Adrenal gland (tissue), 7 donors: ENCODE data around the genes XAF1 and BCL6B.

GRCh38 chr17:6476432-6476892, 32.2 kb downstream of the PIMREG start:
- PRO-cap, 3 experiments: peak in 2 of 3 experiments; most common plus-strand start chr17:6476747 (in 2); most common minus-strand start chr17:6476513 (in 1)
- RAMPAGE, long total RNA, 4 experiments: no peak in any of the 4 experiments
- RRBS: no CpG with 5 or more reads among the region's 8 CpGs

GRCh38 chr17:6495641-6496623, 51.7 kb downstream of the PIMREG start:
- PRO-cap, 3 experiments: no peak in any of the 3 experiments
- RAMPAGE, long total RNA, 4 experiments: no peak in any of the 4 experiments
- RRBS: 36% methylated on average over 3 of the region's 22 CpGs

DNA sequence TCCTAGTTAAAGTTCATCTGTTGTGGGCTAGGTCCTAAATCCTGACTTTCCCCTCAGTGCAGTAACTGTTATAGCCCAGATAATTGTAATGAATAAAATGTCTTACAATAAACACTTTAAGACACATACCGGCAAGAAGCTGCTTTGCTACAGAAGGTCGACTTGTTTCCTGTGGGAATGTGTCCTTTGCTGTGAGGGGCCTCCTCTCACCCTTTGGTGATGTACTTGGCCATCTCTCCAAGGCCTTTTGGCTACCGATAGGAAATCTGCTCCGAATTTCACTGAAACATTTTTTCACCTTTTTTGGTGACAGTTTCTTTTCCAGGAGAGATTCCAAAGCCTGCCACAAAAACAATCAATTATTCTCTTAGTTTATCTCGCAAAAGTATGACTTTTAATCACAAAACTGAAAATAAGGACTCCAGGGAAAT, 19.8 kb downstream of the KIAA0753 start:
- PRO-cap, 3 experiments: no peak in any of the 3 experiments
- RAMPAGE, long total RNA, 4 experiments: no peak in any of the 4 experiments
- RRBS: no CpG with 5 or more reads among the region's 5 CpGs

GRCh38 chr17:6644386-6645007, 3.6 kb downstream of the TXNDC17 start:
- PRO-cap, 3 experiments: no peak in any of the 3 experiments
- RAMPAGE, long total RNA, 4 experiments: no peak in any of the 4 experiments
- RRBS: no CpG with 5 or more reads among the region's 12 CpGs

DNA sequence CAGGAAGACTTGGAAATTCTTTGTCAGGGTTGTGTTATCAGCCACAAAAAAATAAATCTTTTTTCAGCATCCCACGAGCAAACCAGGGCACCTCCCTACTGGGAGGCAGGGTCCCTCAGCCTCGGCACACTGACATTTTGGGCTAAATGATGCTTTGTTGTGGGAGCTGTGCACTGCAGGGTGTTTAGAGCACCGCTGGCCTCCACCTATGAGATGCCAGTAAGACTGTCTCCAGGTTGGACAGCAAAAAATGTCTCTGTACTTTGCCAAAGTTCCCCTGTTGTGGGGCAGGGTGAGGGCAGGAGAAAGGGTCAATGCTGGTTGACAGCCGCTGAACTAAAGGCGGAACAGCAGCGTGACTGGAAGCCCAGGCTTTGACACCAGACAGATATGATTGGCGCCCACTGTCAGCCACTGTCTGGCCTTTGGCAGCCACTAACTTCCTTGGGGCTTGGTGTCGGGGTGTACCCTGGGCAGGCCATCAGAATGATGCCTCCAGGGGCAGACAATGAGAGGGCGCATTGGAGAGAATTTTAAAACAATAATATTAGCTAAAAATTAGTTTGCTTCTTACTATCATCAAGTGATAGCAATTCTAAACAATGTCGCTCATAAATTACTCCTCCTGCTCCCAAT, 3.3 kb downstream of the SLC13A5 start:
- PRO-cap, 3 experiments: no peak in any of the 3 experiments
- RAMPAGE, long total RNA, 4 experiments: no peak in any of the 4 experiments
- RRBS: no CpG with 5 or more reads among the region's 10 CpGs

DNA sequence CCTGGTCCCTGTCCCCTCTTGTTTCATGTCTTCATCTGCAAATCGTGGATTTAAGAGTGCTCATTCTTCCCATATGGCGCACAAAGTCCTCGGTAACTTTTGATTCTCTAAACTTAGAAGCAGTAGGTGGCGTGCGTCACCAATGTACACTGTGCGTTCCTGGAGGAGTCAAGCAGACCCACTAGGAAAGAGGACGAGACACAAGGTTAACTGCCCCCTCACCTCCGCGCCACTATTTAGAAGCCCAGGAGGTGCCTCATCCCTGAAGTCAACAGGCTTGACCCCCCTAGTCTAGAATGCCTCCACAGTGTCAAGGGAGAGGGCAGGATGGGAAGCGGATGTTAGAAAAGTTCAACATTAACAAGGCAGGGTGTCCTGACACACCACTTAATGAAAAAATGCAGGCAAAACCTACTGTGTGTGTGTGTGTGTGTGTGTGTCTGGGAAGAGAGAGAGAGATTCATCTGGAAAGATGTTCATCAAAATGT, 2.8 kb downstream of the SLC13A5 start:
- PRO-cap, 3 experiments: no peak in any of the 3 experiments
- RAMPAGE, long total RNA, 4 experiments: no peak in any of the 4 experiments
- RRBS: no CpG with 5 or more reads among the region's 10 CpGs

DNA sequence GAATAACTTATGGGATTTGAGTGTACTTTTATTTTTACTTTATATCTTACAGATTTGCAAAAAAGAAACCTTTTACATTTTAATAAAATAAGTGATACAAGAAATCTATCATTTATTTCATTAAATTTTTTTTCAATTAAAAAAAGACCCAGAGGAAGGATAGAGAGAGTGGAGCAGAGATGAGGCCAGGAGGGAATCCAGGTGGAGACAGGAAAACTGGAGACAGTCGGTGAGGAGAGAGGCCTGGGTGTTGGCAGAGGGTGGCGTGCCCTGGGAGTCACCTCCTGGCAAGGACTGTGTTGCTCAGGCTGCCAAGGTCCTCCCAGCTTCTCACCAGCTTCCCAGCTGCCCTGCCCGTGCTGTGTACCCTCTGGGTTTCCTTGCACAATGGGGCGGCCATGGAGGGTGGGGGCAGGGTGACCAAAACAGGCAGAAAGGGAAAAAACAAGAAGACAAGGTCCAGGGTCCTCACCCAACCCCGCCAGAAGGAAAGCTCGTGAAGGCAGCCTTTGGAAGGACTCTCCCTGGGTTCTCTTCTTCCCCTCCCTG, 2.3 kb downstream of the SLC13A5 start:
- PRO-cap, 3 experiments: no peak in any of the 3 experiments
- RAMPAGE, long total RNA, 4 experiments: no peak in any of the 4 experiments
- RRBS: no CpG with 5 or more reads among the region's 6 CpGs

GRCh38 chr17:6755019-6756291, at the start of gene XAF1:
XAF1 (plus strand) TSS chr17:6756046.
- PRO-cap, 3 experiments: peak in 3 of 3 experiments; most common plus-strand start chr17:6755380 (in 1); most common minus-strand start chr17:6755854 (in 1)
- RAMPAGE, long total RNA, 4 experiments: start-site peak on the plus strand in 1 of 4 experiments, at chr17:6756046-6756075 at its widest, 48 reads per replicate
- RRBS: no CpG with 5 or more reads among the region's 23 CpGs

DNA sequence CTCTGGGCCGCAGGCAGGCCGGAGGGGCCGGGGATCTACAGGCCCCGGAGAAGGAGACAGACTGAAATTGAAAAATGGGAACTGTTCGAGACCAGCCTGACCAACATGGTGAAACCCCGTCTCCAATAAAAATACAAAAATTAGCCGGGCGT, 288 bp downstream of the RNASEK start:
- PRO-cap, 3 experiments: no peak in any of the 3 experiments
- RAMPAGE, long total RNA, 4 experiments: no peak in any of the 4 experiments
- RRBS: under 1% methylated on average over 3 of the region's 8 CpGs

GRCh38 chr17:7019742-7020419, 3.0 kb upstream of the BCL6B start:
- PRO-cap, 3 experiments: peak in 3 of 3 experiments; most common plus-strand start chr17:7020167 (in 3); most common minus-strand start chr17:7019877 (in 2)
- RAMPAGE, long total RNA, 4 experiments: start-site peak on the minus strand in 3 of 4 experiments, at chr17:7019842-7020325 at its widest, 5 to 46 reads per replicate
- RRBS: no CpG with 5 or more reads among the region's 18 CpGs

DNA sequence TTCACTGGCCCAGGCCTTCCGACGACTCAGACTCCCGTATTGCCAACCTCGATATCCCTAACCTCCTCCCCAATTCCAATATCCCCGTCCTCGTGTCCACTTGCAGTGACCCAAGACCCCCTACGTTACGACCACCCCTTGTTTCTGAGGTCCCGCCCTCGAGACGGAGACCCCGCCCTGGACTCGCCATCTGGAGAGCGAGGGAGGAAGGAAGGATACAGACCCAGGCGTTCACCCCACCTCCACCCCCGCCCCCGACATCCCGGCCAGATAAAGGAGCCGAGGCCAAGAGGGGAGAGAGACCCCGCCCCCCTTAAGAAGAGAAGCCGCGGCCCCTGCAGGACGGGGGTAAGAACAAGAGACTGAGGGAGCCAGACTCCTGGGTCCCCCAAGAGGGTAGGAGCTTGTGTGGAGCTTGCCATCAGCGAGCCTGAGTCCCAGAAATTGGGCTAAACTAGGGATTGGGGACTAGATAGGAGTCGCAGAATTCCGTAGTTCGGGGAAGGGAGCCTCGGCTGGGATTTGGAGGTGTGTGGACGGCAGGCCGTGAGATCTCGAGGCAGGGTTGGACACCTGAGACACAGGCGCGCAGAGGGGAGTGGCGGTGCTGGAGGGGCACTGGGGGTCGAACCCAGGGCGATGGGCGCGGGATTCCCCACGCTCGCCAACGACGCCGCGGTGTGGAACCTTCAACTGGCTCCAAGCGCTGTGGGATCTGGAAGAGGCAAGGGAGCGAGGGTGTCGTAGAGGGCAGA, at the start of gene BCL6B:
BCL6B (plus strand) TSS at position 299 of the 755 bp plus-strand sequence.
- PRO-cap, 3 experiments: peak in 2 of 3 experiments; most common plus-strand start position 300 of the sequence (in 1); most common minus-strand start position 179 of the sequence (in 1)
- RAMPAGE, long total RNA, 4 experiments: start-site peak on the plus strand in 2 of 4 experiments, centred at positions 297 to 301 of the sequence, 29 to 57 reads per replicate
- RRBS: no CpG with 5 or more reads among the region's 47 CpGs

DNA sequence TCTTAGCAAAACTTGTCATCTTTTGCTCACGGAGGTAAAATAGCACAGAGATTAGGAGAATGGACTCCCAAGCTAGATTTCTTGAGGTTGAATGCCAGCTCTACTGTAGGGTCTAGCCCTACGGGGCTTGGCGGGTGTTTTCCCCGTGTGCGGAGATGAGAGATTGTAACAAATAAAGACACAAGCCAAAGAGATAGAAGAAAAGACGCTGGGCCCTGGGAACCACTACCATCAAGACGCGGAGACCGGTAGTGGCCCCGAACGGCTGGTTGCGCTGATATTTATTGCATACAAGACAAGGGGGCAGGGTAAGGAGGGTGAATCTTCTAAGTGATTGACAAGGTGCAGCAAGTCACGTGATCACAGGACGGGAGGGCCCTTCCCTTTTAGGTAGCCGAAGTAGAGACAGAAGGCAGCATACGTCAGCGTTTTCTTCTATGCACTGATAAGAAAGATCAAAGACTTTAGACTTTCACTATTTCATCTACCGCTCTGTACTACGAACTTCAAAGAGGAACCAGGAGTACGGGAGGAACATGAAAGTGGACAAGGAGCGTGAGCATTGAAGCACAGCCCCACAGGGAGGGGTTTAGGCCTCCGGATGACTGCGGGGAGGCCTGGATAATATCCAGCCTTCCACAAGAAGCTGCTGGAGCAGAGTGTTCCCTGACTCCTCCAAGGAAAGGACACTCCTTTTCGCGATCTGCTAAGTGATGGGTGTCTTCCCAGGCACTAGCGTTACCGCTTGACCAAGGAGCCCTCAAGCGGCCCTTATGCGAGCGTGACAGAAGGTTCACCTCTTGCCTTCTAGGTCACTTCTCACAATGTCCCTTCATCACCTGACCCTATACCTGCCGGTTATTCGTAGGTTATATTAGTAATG, 3.0 kb upstream of the SLC16A11 start:
- PRO-cap, 3 experiments: peak in 3 of 3 experiments; most common plus-strand start position 657 of the sequence (in 2); most common minus-strand start position 235 of the sequence (in 1)
- RAMPAGE, long total RNA, 4 experiments: start-site peak on the plus strand in 1 of 4 experiments, centred at position 387 of the sequence, 5 reads per replicate
- RRBS: no CpG with 5 or more reads among the region's 32 CpGs

- PRO-cap, 3 experiments: peak in 1 of 3 experiments; most common plus-strand start chr17:7112389 (in 1)
- RAMPAGE, long total RNA, 4 experiments: no peak in any of the 4 experiments
- RRBS: 49% methylated on average over 3 of the region's 14 CpGs
Observed at GRCh38 chr17:7112007-7112709, 2.5 kb downstream of the ASGR2 start.

DNA sequence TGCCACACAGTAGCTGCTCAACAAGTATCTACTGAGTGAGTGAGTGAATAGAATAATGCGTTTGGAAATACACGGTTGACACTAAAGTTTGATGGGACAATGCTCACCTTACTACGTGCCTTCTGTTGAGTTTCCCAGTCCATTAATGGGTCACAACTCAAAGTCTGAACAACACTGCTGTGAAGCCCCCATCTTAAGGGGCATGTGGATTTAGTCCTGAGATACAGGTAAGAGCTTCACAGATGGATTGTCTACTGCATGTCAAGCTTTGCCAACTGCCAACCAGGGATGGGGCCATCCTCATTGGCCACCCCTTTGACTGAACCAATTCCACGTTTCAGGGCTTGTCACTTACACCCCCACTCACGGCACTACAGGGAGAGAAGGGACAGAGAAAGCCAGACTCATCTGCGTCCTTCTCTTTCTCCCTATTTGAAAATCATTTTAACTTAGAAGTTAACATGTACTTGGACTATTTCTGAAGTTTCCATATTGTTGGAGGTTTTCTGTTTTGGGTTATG, 1.8 kb upstream of the ASGR2 start:
- PRO-cap, 3 experiments: no peak in any of the 3 experiments
- RAMPAGE, long total RNA, 4 experiments: no peak in any of the 4 experiments
- RRBS: no CpG with 5 or more reads among the region's 6 CpGs

GRCh38 chr17:7213750-7214946, 3.3 kb downstream of the DLG4 start:
- PRO-cap, 3 experiments: no peak in any of the 3 experiments
- RAMPAGE, long total RNA, 4 experiments: no peak in any of the 4 experiments
- RRBS: 1% methylated on average over 11 of the region's 61 CpGs

GRCh38 chr17:7223573-7223751, 3.7 kb downstream of the ACADVL start:
- PRO-cap, 3 experiments: peak in 1 of 3 experiments; most common plus-strand start chr17:7223642 (in 1)
- RAMPAGE, long total RNA, 4 experiments: no peak in any of the 4 experiments
- RRBS: no CpG with 5 or more reads among the region's 3 CpGs

DNA sequence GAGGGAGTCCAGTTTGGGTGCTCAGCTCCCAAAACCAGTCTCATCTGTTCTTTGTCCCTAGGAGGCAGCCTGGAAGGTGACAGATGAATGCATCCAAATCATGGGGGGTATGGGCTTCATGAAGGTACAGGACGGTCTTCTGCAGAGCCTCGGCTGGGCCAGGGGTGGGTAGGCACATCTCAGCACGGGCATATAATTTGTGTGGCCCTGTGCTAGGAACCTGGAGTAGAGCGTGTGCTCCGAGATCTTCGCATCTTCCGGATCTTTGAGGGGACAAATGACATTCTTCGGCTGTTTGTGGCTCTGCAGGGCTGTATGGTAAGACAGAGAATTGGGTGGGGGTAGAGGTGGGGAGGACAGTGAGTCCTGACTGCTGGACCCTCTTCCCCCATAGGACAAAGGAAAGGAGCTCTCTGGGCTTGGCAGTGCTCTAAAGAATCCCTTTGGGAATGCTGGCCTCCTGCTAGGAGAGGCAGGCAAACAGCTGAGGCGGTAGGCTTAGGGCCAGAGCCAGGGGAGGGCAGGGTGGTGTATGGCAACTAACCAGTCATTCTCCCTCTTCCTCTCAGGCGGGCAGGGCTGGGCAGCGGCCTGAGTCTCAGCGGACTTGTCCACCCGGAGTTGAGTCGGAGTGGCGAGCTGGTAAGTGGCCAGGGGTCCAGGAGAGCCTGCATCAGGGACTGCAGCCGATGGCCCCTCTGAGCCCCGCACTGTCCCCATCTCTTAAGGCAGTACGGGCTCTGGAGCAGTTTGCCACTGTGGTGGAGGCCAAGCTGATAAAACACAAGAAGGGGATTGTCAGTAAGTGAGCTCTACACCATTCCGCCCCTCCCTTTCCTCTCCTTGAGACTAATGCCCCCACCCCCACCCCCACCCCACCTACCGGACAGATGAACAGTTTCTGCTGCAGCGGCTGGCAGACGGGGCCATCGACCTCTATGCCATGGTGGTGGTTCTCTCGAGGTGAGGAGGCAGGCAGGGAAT, 4.3 kb downstream of the ACADVL start:
- PRO-cap, 3 experiments: no peak in any of the 3 experiments
- RAMPAGE, long total RNA, 4 experiments: start-site peak on the plus strand in 1 of 4 experiments, centred at positions 628 to 909 of the sequence, 76 to 158 reads per replicate
- RRBS: no CpG with 5 or more reads among the region's 24 CpGs

DNA sequence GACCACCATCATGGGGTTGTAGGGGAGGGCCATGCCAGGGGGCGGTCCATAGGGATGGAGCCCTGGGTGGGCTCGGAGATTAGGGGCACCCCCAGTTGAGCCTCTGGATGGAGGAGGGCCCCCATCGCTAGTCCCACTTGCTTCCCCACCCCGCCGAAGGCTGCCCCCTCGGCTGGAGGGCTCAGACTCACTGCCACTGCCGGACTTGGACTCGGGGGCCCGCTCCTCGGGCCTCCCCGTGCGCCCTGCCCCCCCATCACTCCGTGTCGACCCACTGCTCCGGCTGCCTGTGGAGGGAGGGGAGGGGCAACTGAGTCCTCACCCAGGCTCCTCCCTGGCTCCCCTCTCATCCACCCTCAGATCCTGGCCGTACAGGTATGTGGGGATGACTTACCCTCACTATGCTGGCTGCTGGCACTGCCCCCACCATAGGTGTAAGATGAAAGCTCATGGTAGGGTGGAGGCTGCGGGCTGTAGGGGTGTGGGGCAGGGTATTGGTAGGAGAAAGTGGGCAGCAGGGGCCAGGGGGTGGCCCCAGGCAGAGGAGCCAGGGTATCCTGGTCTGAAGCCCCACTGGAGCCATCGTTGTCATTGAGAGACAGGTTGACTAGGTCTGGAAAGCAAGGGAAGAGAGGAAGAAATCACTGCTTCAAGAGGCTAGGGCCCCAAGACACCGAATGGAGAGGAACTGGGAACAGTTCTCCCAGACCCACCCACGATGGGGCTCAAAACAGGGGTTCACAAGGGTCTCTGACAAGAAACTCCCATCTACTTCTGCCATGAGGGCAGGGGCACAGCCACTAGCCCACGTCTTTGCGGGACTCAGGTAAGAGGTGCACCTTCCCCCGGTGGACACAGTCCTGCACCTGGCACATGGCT, 6.5 kb downstream of the ACADVL start:
- PRO-cap, 3 experiments: no peak in any of the 3 experiments
- RAMPAGE, long total RNA, 4 experiments: no peak in any of the 4 experiments
- RRBS: 69% methylated on average over 7 of the region's 23 CpGs

- PRO-cap, 3 experiments: no peak in any of the 3 experiments
- RAMPAGE, long total RNA, 4 experiments: no peak in any of the 4 experiments
- RRBS: no CpG with 5 or more reads among the region's 17 CpGs
Observed at GRCh38 chr17:7236128-7236828, 2.0 kb upstream of the DVL2 start.

- PRO-cap, 3 experiments: peak in 3 of 3 experiments; most common minus-strand start chr17:7237640 (in 1)
- RAMPAGE, long total RNA, 4 experiments: start-site peak on the minus strand in 1 of 4 experiments, at chr17:7237719-7237797 at its widest, 22 reads per replicate
- RRBS: 0% methylated on average over 5 of the region's 12 CpGs
Observed at GRCh38 chr17:7237447-7237836, 1.8 kb downstream of the PHF23 start.